ENCODE measurements around a stretch of chr2.

GRCh38 chr2:63820224-63820777 is 21.4 kb upstream of the UGP2 start:
- RRBS, 2 experiments = no CpG with 5 or more reads among the region's 5 CpGs

DNA sequence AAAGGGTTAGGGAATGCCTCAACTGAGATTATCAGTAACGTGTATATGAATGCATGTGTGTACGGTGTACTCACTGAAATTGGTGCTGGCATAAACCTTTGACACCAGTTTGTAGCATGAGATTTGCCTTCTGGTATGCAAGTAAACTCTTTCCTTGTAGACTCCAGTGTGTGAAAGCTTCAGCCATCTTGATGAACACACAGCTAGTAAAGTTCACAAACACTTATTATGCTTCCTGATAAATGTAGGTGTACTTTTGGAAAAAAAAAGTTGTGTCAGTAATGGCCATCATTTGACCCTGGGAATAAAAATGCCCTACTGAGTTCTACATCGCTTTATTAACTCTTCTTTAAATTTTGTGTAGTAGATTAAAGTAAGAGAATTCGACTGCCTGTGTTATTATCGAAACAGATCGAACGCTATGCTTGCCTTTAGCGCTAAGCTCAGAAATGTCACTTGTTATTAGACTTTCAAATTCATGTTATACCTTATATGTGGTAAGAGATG is 1.2 kb downstream of the UGP2 start:
- RRBS, 2 experiments = no CpG with 5 or more reads among the region's 8 CpGs

DNA sequence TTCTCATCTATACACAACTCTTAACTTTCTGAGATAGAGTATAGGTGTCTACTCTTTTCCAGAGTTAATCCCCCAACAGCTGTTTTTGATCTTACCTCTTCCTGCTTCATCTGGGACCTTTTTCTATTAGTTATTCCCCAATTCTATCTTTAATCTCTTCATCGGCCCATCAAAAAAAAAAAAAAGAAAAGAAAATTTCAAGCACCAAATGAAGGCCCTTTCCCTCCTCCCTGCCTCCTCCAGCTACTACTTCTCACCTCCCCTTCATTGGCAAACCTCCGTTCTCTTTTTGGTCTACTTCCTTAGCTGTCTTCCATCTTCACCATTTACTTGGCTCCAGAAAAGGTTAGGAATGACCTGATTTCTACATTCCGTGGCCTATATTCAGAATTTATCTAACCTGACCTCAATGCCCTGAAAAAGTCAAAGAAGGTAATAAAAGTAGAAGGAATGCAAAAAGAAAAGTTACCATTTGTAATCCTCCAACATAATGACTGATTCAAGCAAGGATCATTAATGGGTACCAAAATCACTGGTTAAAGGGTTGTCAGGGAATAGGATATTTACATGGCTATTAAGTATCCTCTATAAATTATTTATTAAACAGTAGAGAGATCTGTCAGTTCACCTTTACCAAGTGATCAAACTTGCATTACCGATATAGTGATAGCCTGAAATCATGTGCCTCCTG is 6.6 kb downstream of the VPS54 start:
- RRBS, 2 experiments = no CpG with 5 or more reads among the region's 4 CpGs

- RRBS, 2 experiments = no CpG with 5 or more reads among the region's 2 CpGs
These were observed 4.6 kb downstream of the VPS54 start for GRCh38 chr2:64014591-64015118.

GRCh38 chr2:64021526-64022080 is 2.4 kb upstream of the VPS54 start:
- RRBS, 2 experiments = no CpG with 5 or more reads among the region's 2 CpGs

GRCh38 chr2:64136062-64136527 is 8.1 kb downstream of the PELI1 start:
- RRBS, 2 experiments = no CpG with 5 or more reads among the region's 1 CpG

DNA sequence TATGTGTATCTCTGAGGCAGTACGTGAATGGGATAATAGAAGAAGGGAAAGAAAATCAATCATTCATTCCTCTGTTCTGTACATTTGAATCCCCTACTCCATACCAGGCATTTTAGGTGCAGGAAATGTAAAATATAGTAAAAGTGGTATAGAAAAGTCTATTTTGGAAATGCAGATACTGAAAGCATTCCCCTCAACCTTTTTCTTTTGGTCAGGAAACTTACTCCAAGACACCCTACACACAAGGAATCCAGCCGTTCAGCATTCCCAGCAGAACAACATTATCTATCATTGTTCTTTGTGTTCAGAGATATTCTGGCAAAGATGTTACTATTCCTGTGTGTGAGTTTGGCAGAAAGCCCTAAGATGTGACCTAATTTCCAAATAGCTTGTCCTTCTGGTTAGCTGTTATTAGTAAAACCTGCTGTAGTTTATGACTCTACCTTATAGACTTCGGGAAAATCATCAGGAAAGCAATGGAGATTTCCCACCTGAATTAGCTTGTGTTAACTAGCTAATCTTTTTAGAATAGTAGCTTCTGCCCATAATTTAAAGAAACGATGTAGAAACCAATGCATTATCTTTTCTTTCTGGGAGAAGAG is 78.1 kb upstream of the PELI1 start:
- RRBS, 2 experiments = no CpG with 5 or more reads among the region's 4 CpGs

DNA sequence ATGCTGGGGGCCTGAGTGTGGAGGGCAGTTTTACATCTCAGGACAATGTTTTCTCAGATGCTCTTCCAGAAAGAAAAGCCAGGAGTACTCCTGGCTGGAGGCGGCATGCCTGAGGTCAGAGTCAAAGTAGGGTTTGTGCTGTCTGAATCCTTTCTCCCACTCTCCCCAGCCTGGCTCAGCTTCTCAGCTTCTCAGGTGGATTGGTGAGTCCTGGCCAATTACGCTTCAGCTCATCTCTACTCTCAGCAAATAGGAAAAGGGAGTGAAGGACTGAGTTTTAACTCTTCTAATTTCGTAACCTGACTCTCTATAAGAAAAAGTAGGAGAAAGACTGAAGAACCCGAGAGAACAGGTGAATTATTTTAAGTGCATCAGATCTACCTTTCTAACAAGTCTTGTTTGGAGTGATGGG is 107.4 kb upstream of the PELI1 start:
- RRBS, 2 experiments = no CpG with 5 or more reads among the region's 4 CpGs

DNA sequence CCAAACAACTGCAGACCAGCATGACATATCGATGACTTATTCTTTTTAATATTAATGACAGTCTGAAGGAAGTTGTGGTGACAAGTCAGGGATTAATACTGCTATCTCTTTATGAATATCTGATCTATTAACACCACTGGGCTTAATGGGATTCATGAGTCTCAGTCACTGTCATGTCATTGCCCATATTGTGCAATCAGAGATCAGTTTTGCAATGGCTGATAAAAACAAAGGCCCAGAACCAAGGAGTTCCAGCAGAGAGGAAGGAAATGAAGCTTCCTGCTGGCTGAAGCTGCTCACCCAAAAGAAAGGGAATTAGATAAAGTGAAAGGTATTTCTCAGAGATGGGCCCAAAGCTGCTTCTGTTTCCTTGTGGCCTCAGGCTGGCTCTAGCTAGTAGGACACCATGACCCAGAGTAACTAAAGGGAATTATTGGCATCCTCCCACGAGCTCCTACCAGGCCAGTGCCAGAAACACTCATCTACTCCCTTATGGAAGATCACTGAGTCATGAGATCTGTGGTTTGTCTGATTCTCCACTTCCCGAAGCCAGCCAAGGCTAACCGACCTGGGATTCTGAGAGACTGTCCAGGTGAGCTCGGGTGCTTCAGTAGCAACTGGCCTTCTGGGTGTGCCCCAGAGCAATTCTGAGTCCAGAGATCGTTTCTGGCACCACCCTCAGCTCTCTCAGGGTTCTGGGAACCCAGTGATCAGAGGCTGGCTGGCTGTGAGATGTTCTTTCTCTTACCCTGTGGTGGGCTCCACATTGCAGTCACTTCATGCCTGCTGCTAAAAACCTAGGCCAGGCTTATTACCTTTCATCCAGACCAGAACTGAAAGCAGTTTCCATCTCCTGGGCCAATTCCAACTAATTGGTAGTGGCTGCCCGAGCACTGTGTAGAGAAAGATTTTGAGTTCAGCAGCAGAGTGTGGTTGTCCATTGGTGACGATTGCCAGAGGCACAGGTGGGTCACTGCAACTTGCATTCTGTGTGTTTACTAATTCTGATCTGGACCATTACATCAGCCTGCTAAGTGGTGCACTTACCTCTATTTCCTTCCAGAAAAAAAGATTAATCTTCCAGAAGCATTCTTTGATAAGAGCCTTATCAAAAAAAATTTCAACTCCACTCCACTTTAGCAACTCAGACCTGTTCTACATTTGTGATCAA is 129.6 kb upstream of the PELI1 start:
- RRBS, 2 experiments = no CpG with 5 or more reads among the region's 8 CpGs

- RRBS, 2 experiments = no CpG with 5 or more reads among the region's 1 CpG
These were observed 4.8 kb downstream of the LGALSL start for GRCh38 chr2:64458612-64459231.

DNA sequence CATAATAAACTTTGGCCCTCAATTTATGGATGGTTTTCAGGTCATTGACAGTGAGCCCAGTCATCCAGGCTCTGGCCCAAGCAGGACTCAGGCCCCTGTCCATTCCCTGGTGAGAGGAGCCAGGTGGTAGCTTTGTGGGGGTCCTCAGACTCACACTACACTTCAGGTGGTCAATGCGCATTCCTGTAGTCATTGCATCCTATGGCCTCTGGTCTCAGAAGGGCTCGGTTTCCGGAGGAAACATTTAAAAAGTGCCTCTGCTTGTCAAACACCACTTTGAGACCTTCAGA is 20.2 kb downstream of the LGALSL start:
- RRBS, 2 experiments = no CpG with 5 or more reads among the region's 3 CpGs

- RRBS, 2 experiments = no CpG with 5 or more reads among the region's 16 CpGs
These were observed 610 bp upstream of the AFTPH start for GRCh38 chr2:64523447-64523988.

DNA sequence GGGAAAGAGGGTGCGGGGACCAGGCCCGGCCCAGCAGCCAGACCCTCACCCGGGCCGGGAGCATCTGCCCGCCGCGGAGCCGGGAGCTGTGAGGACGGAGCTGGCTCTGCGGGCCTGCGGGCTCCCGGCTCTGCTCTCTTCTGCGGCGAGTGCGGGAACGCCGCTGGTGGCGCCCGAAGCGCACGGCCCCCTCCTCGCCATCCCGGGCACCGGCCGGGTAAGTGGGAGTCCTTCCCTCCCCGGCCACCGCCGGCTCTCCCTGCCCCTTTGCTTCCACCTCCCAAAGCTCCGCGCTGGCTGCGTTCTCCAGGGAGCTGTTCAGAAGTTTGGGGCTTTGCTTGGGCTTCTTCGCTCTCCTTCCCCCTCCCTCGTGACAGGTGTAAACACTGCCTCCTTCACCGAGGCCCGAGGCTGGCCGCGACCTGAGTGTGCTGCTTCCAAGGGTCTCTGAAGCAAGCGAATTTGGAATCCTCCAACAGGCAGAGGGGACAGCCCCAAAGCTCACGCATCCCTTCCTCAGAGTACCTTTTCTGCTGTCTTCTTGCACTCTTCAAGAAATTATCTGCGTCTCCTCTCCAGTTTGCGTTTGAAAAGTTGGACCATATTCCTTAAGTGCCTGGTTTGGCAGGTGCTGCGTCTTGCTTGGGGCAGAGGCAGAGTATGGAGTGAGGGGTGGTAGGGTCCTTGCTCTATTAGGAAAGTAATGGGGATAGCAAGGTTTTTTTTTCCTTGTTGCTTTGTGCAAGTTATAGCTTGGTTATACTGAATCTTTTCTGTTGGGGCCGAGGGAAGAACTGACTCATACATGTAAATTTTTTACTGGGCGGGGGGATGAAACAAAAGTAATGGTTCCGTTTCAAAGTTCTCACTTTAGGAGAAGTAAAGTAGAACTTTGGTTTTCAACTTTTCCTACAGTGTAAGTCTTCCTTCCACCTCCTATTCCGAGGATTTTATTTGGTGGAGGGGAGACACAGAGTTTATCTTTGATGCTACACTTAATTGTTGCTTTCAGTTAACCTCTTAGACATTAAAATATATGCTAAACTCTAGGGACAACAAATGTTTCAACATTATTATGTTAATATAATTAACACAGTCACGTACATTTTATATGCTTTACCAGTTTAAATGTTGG is 887 bp downstream of the AFTPH start:
- RRBS, 2 experiments = under 1 to 2% methylated on average over 15 of the region's 47 CpGs

DNA sequence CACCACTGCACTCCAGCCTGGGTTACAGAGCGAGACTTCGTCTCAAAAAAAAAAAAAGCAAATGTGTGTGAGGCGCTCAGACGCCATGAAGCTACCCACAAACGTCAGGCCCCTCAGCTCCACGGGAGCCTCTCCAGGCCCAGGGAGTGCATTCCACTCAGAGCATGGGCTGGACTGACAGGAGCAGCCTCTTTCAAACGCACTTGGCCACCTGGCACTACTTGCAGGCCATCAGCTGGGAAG is 26.9 kb downstream of the SERTAD2 start:
- RRBS, 2 experiments = no CpG with 5 or more reads among the region's 7 CpGs

DNA sequence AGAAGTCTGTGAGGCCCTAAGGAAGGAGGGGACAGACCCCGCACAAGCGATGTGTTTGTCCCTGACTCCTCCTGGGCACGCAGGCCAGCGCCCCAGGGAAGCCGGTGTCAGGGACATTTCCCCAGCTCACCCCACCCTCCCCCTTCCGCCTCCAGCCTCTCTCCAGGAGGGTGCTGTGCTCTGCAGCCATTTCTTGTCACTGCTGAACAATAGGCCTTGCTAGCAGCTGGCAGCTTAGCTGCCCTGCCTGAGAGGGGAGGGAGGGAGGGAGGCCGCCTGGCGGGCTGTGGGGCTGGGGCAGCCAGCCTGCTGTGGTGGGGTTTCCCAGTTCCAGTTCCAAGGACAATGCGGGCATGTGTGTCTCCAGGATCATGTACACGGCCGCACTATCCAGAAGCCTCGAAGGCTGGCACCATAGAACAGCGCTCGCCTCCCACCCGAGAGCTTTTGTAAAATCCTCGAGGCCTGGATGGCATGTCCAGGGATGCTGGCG is 26.4 kb downstream of the SERTAD2 start:
- RRBS, 2 experiments = no CpG with 5 or more reads among the region's 17 CpGs

DNA sequence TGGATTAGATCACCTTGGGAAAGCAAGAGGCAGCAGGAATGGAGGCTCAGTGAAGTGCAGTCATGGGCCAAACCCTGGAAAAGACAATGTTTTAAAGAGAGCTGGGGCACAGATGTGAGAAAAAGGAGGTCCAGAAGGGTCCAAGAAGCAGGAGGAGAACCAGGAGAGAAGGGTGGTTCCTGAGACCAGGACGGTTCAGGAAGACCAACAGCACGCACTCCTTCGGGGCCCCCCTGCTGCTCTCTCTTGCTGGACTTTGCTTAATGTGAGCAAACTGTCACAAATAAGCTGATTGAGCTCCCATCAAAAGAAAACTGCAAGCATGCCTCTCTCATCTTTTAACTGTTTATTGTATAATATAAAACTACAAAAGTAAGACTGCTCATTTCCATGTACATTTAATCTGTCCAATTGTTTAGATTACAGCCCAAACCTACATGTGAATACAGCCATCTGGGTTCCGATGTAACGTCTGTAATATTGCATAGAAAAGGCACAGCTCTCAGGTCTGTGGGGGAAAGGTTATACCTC is 22.4 kb downstream of the SERTAD2 start:
- RRBS, 2 experiments = no CpG with 5 or more reads among the region's 5 CpGs

GRCh38 chr2:64634567-64635151 is 19.1 kb downstream of the SERTAD2 start:
- RRBS, 2 experiments = no CpG with 5 or more reads among the region's 7 CpGs

DNA sequence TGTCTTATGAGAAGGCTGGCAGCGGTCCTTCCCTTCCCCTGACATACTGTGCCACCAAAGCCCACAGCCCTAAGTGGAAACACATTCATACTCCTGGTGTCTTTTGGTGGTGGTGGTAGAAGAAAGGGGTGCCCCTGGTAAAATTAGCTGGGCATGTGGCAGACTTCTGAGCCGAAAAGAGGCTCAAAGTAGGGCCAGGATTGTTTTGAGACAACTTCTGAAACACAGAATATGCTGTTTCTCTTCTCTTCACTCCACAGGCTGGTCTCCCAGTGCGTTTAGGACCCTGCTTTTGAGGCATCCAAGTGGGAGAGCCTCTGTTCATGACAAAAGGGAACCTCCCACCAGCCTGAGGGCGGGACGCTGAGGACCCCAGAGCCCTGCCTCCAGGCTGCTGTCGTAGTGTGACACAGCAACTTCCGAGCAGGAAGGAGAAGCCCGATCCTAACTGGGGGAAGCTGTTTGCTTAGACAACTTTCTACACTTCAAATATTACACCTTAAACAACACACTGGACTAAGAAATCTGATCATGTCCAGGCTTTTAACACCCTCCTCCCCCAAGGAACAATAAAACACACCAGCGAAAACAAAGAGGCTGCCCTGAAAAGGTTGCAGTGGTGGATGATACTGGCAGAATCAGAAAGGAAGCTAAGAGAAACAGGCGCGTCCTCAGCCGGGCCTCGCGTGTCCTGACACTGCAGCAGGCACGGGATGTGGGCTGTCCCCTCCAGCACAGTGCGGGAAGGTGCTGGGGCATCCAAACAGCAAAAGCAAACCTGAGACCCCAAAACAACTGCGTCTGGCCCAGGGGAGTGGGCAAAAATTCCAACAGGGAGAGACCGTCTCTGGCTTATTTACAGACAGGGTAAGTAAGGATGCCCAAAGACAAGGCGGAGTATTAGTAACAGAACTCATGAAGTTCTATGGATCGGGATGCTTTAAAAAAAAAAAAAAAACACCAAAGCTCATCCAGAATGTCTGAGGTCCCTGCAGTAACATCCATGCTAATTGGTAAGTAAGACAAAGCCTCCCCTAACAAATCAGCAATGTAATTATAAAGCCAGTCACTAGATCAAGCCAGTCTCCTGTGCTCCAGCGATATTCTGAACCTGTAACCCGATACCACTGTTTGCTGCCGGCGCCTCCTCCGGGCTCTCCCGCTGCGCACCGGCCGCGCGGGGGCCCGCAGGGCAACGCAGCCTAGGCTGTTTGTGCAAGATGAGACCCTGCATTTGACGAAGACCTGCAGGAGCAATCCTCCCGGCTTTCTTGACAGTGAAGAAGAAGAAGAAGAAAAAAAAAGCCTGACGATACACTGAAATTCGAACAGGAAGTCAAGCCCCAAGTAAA is 9.1 kb downstream of the SERTAD2 start:
- RRBS, 2 experiments = 0 to 1% methylated on average over 8 of the region's 37 CpGs

DNA sequence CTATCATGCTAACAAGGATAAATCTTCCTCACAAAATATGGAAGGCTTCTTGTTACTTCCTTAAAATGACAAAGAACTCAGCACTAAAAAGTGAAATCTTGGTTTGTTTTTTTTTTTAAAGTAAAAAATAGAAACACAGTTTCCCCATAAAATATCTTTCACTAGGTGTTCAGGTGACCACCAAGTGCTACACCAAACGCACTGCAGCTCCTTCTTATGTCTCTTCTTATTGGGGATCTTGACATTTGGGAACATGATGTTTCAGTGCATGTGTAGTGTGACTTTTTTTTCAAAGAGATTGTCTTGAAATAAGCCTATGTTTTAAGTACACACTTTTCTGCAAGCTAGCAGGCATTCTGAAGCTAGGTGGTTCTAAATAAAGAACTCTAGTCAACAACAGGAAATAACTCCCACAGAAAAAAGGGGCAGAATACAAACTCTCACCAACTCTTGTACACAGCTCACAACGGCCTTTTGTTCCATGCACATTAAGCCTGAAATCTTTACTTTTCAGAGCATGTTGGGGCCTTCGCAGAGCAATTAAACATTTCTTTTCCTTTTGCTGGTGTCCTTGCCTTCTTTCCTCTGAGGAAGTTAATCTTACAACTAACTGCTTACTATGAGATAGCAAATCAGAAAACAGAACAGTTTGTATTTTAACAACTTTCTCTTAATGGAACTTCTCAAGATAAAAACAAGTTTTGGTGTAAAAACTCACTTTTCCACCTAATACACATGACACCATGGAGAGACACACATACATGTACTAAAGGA is 13.3 kb upstream of the SERTAD2 start:
- RRBS, 2 experiments = no CpG with 5 or more reads among the region's 3 CpGs

DNA sequence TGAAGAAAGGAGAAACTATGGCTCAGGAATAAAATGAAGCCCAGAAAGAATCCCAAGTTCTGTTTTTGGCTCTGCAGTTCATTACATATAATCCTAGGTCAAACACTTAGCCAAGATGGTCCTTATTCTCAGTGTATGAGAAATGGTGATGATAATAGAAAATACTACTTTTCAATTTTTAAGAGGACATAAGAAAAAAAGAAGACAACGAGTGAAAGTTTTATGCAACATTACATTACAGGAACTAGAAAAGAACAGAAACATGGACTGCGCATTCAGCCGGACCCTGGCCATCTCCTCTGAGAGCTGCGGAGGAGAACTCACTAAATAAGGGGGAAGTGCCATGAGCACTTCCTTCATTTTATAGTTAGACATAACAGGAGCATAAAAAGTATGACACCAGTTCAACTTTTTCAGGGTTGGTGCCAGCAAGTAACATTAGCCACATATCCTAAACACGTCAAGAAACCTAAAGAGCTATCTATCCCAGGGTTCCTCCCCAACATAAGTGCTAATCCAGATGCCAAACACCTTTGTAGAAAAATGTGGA is 78.0 kb upstream of the SERTAD2 start:
- RRBS, 2 experiments = no CpG with 5 or more reads among the region's 5 CpGs

Measured in LNCaP clone FGC (cell line).